K562 (cell line): Measurements from ENCODE around the genes EIF2AK2 and SULT6B1.

GRCh38 chr2:36578304-36579159 is 19.4 kb downstream of the FEZ2 start:
- RAMPAGE, long total RNA: no peak
- RRBS: no CpG with 5 or more reads among the region's 7 CpGs
PRO-cap:
- standard: no peak
- CoPRO, capped RNA only, 2 experiments: no peak in any of the 2 experiments
- CoPRO, capped and uncapped RNA, 2 experiments: no peak in any of the 2 experiments
- CoPRO, uncapped RNA only, 2 experiments: no peak in any of the 2 experiments
CAGE:
- cytosol, long polyA plus RNA: no peak
- long polyA plus RNA: no peak
- nucleolus, long total RNA: no peak
- nucleus, long polyA plus RNA: no peak

DNA sequence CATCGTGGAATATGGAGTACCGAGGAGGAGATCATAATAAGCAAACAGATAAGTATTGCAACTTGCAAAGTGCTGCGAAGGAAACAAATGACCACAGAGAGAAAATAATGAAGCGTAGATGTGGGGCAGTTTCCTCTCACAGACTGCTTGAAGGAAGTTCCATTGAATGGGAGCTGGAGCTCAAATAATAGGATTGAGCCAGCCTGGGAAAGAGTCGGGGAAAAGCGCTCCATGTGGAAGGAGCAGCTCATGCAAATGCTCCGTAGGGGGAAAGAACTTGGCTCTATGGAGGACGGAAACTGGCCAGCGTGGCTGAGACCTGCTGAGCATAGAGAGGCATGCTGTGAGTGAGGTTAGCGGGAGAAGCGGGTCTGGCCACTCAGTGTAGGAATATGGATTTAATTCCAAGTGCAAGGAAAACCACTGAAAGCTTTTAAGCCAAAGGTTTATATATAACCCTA is 28.6 kb upstream of the VIT start:
- RAMPAGE, long total RNA: no peak
- RRBS: no CpG with 5 or more reads among the region's 11 CpGs
PRO-cap:
- standard: no peak
- CoPRO, capped RNA only, 2 experiments: no peak in any of the 2 experiments
- CoPRO, capped and uncapped RNA, 2 experiments: no peak in any of the 2 experiments
- CoPRO, uncapped RNA only, 2 experiments: no peak in any of the 2 experiments
CAGE:
- cytosol, long polyA plus RNA: no peak
- long polyA plus RNA: no peak
- nucleolus, long total RNA: no peak
- nucleus, long polyA plus RNA: no peak

DNA sequence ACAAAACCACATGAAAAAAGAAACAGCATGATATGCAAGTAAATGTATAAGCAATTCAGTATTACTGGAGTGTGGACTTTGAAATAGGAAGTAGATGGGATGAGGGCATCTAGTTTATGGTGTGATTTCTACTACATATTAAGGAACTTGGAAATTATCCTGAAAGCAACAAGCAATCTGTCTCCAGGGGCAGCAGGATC is 107.4 kb downstream of the STRN start:
- RAMPAGE, long total RNA: no peak
PRO-cap:
- standard: no peak
- CoPRO, capped RNA only, 2 experiments: no peak in any of the 2 experiments
- CoPRO, capped and uncapped RNA, 2 experiments: no peak in any of the 2 experiments
- CoPRO, uncapped RNA only, 2 experiments: no peak in any of the 2 experiments
CAGE:
- cytosol, long polyA plus RNA: no peak
- long polyA plus RNA: no peak
- nucleolus, long total RNA: no peak
- nucleus, long polyA plus RNA: no peak

- RAMPAGE, long total RNA: no peak
- RRBS: no CpG with 5 or more reads among the region's 1 CpG
PRO-cap:
- standard: no peak
- CoPRO, capped RNA only, 2 experiments: no peak in any of the 2 experiments
- CoPRO, capped and uncapped RNA, 2 experiments: no peak in any of the 2 experiments
- CoPRO, uncapped RNA only, 2 experiments: no peak in any of the 2 experiments
CAGE:
- cytosol, long polyA plus RNA: no peak
- long polyA plus RNA: no peak
- nucleolus, long total RNA: no peak
- nucleus, long polyA plus RNA: no peak
Measured at GRCh38 chr2:36883753-36884422, 82.4 kb downstream of the STRN start.

DNA sequence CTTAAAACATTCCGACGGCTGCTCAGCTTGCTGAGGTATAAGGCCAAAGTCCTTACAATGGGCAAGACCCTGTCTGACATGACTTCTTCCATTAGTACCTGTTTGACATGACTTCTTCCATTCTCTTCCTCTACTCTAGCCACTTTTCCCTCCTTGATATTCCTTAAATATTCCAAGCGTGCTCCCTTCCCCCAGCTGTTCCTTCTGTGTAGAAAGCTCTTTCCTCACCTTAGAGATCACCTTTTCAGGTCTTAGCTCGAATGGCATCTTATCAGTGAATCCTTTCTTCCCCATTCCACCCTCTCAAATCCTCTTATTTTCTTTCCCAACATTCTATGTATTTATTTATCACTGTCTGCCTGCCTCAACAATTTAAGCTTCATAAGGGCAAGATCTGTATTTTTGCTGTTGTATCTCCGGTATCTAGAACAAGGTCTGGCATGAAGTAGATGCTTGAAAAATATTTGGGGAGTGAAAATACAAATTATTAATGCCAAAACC is 4.6 kb downstream of the STRN start:
- RAMPAGE, long total RNA: no peak
- RRBS: no CpG with 5 or more reads among the region's 5 CpGs
PRO-cap:
- standard: no peak
- CoPRO, capped RNA only, 2 experiments: no peak in any of the 2 experiments
- CoPRO, capped and uncapped RNA, 2 experiments: no peak in any of the 2 experiments
- CoPRO, uncapped RNA only, 2 experiments: no peak in any of the 2 experiments
CAGE:
- cytosol, long polyA plus RNA: no peak
- long polyA plus RNA: no peak
- nucleolus, long total RNA: no peak
- nucleus, long polyA plus RNA: no peak

DNA sequence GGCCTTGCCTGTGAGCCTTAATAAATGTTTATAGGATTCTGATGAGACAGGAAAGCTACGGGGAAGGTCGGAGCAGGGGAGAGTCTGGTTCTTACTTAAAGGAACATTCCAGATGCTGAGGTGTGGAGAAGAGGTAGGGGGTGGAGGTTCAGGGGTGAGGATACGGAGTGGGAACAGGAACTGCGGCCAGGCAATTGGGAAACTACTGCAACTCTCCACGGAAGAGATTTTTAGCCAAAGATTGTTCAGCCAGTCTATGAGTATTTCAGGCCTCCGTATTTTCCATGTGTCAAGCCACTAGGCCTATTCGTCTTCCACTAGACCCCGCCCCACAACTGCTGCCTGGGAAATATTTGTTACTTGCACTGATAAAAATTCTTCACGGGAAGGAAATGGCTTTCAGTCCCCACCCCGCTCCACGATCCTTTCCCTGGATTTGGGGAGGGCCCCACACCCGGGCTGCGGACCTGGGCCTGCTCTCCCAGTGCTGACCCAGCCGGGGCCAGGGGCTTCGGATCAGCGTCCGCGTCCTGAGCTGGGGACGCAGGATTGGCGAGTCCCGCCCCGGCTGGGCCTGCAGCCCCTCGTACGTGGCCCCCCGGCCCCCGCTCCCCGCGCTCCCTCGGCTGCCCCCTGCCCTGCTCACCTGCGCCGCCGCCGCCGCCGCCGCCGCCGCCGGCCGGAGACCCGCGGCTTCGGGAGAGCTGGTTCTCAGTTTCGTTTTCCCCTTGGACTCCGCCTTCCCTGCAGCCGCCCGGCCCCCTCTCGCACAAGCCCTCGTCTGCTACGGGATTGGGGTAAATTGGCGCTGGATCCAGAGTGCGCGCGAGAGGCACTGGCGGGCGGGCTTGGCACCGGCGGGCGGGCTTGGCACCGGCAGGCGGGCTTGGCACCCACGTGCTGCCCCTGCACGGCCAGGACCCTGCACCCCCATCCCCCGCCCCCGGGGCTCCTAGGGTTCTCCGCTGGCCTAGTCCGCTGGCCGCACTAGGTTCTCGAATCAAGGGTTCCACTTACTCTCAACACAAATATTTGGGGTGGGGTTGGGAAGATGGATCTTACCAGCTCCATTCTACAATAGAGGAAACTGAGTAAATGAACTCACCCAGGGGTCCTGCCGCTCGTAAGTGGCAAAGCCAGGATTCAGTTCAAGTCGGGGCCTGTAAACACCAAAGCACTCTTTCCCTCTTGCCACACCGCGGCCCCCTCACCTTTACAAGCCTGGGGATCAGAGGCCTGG is at the start of gene EIF2AK2:
Gene EIF2AK2, minus strand, starts transcription at position 719 of the 1,240 bp plus-strand sequence.
- RAMPAGE, long total RNA: no peak
- RRBS: 4% methylated on average over 29 of the region's 74 CpGs
PRO-cap:
- standard: bidirectional peak, plus-strand start at position 800 of the sequence, minus-strand start at position 697 of the sequence
- CoPRO, capped RNA only, 2 experiments: peak in 2 of 2 experiments; most common plus-strand start position 800 of the sequence (in 2); most common minus-strand start position 706 of the sequence (in 1)
- CoPRO, capped and uncapped RNA, 2 experiments: peak in 2 of 2 experiments; most common plus-strand start position 800 of the sequence (in 2); most common minus-strand start position 697 of the sequence (in 1)
- CoPRO, uncapped RNA only, 2 experiments: peak in 1 of 2 experiments; most common plus-strand start position 817 of the sequence (in 1); most common minus-strand start position 689 of the sequence (in 1)
CAGE:
- cytosol, long polyA plus RNA: no peak
- long polyA plus RNA: no peak
- nucleolus, long total RNA: no peak
- nucleus, long polyA plus RNA: no peak

DNA sequence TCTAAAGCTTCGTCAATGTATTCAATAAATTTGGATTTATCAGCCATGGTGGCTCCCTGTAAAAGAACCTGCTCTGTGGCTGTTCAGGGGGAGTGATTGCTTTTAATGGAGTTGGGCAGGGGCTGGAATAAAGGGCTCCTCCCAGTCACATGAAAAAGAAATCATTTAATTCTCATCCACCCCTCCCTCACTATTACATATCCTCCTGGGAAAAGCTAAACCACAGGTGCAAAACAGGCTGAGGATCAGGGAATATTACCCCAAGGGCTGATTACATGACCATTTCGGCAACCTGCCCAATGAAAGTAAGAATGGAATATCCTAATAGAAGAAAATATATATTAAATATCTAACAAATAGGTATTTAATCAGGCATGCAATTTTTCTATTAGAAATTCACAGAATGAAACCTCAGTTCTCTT is at the start of gene SULT6B1:
Gene SULT6B1, minus strand, starts transcription at position 77 of the 422 bp plus-strand sequence.
- RAMPAGE, long total RNA: no peak
- RRBS: no CpG with 5 or more reads among the region's 2 CpGs
PRO-cap:
- standard: no peak
- CoPRO, capped RNA only, 2 experiments: no peak in any of the 2 experiments
- CoPRO, capped and uncapped RNA, 2 experiments: no peak in any of the 2 experiments
- CoPRO, uncapped RNA only, 2 experiments: no peak in any of the 2 experiments
CAGE:
- cytosol, long polyA plus RNA: no peak
- long polyA plus RNA: no peak
- nucleolus, long total RNA: no peak
- nucleus, long polyA plus RNA: no peak

DNA sequence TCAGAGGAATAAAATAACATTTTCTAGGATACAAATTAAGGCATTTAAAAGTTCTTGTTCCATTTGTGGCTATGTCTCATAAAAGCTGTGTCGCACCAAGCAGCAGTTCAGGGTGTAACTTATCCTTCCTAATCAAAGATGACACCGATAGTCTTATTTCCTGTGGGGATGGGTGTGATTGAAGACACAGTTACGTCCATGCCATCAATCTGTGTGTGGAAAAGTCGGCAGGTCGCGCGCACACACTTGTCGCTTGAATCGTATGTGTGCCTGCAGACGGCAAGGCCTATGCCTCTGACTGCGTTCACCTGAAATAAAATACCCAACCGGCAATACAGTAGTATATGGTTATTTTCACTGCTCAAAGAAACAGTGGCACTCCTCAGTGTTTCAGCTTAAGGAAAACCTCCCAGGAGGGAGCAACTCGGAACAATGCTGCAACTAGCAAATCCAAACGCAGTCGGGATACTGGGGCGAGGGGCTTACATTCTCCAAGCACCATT is 894 bp downstream of the PRKD3 start:
- RAMPAGE, long total RNA: no peak
- RRBS: no CpG with 5 or more reads among the region's 16 CpGs
PRO-cap:
- standard: bidirectional peak, plus-strand start outside the sequence, minus-strand start at position 290 of the sequence
- CoPRO, capped RNA only, 2 experiments: no peak in any of the 2 experiments
- CoPRO, capped and uncapped RNA, 2 experiments: no peak in any of the 2 experiments
- CoPRO, uncapped RNA only, 2 experiments: no peak in any of the 2 experiments
CAGE:
- cytosol, long polyA plus RNA: no peak
- long polyA plus RNA: no peak
- nucleolus, long total RNA: no peak
- nucleus, long polyA plus RNA: no peak

DNA sequence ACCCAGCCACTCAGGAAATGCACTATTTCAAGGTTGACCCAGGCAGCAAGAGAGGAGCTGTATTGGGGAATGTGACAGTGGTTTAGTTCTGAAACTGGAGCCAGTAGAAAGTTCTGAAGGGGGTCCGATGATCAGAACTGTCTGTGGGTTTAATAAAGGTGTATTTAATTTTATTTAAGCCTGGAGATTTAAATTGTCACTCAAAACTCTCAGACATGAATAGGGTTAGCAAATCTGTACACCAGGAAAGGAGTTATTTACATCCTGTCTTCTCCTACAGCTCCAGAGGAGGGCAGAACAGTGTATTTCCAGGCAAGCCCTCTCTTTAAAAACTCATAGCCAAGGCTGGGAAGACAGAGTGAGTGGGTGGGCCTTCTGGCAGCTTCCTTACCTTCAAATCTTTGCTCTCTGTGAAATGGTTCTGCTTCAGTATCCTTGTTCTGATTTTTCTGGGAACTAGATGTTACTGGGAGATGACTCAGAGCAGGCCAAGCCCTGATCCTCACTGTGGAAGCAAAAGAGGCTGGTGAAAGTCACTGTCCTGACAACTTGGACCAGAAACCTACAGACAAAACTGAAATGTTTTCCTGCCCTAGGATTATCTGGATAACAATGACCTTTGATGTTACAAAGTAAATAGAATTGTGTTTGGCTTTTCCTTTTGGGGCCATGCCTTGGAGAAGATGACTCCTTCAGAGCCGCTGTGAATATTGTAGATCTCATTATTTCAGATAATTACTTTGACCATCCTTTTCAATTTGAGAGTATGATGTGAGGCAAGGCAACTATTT is 899 bp upstream of the QPCT start:
- RAMPAGE, long total RNA: no peak
- RRBS: no CpG with 5 or more reads among the region's 2 CpGs
PRO-cap:
- standard: no peak
- CoPRO, capped RNA only, 2 experiments: no peak in any of the 2 experiments
- CoPRO, capped and uncapped RNA, 2 experiments: no peak in any of the 2 experiments
- CoPRO, uncapped RNA only, 2 experiments: no peak in any of the 2 experiments
CAGE:
- cytosol, long polyA plus RNA: no peak
- long polyA plus RNA: no peak
- nucleolus, long total RNA: no peak
- nucleus, long polyA plus RNA: no peak

- RAMPAGE, long total RNA: no peak
- RRBS: no CpG with 5 or more reads among the region's 7 CpGs
PRO-cap:
- standard: no peak
- CoPRO, capped RNA only, 2 experiments: no peak in any of the 2 experiments
- CoPRO, capped and uncapped RNA, 2 experiments: no peak in any of the 2 experiments
- CoPRO, uncapped RNA only, 2 experiments: no peak in any of the 2 experiments
CAGE:
- cytosol, long polyA plus RNA: no peak
- long polyA plus RNA: no peak
- nucleolus, long total RNA: no peak
- nucleus, long polyA plus RNA: no peak
Measured at GRCh38 chr2:37582988-37583363, 88.5 kb downstream of the CDC42EP3 start.

GRCh38 chr2:37635424-37636203 is 35.8 kb downstream of the CDC42EP3 start:
- RAMPAGE, long total RNA: no peak
- RRBS: no CpG with 5 or more reads among the region's 8 CpGs
PRO-cap:
- standard: no peak
- CoPRO, capped RNA only, 2 experiments: no peak in any of the 2 experiments
- CoPRO, capped and uncapped RNA, 2 experiments: no peak in any of the 2 experiments
- CoPRO, uncapped RNA only, 2 experiments: no peak in any of the 2 experiments
CAGE:
- cytosol, long polyA plus RNA: no peak
- long polyA plus RNA: no peak
- nucleolus, long total RNA: no peak
- nucleus, long polyA plus RNA: no peak

DNA sequence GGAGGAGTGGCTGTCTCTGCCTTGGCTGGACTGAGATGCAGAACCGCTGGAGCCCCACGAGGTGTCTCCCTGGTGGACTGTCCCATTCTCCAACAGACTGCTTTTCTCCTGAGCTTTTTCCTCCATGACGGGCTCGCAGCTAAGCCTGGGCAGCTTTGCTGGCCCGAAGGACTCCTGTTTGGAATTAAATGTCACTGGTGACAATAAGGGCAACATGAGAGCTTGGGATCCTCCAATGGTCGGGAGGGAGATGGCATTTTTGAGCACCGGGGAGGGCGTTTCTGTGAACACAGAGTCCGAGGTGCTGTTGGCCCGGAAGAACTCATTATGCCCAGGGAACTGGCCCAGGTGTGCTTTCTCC is 25.4 kb downstream of the CDC42EP3 start:
- RAMPAGE, long total RNA: no peak
- RRBS: no CpG with 5 or more reads among the region's 10 CpGs
PRO-cap:
- standard: no peak
- CoPRO, capped RNA only, 2 experiments: no peak in any of the 2 experiments
- CoPRO, capped and uncapped RNA, 2 experiments: no peak in any of the 2 experiments
- CoPRO, uncapped RNA only, 2 experiments: no peak in any of the 2 experiments
CAGE:
- cytosol, long polyA plus RNA: no peak
- long polyA plus RNA: no peak
- nucleolus, long total RNA: no peak
- nucleus, long polyA plus RNA: no peak

GRCh38 chr2:37794631-37795295 is 123.3 kb upstream of the CDC42EP3 start:
- RAMPAGE, long total RNA: no peak
- RRBS: no CpG with 5 or more reads among the region's 1 CpG
PRO-cap:
- standard: no peak
- CoPRO, capped RNA only, 2 experiments: no peak in any of the 2 experiments
- CoPRO, capped and uncapped RNA, 2 experiments: no peak in any of the 2 experiments
- CoPRO, uncapped RNA only, 2 experiments: no peak in any of the 2 experiments
CAGE:
- cytosol, long polyA plus RNA: no peak
- long polyA plus RNA: no peak
- nucleolus, long total RNA: no peak
- nucleus, long polyA plus RNA: no peak

GRCh38 chr2:37828334-37828619 is 96.8 kb upstream of the RMDN2 start:
- RAMPAGE, long total RNA: no peak
- RRBS: no CpG with 5 or more reads among the region's 2 CpGs
PRO-cap:
- standard: no peak
- CoPRO, capped RNA only, 2 experiments: no peak in any of the 2 experiments
- CoPRO, capped and uncapped RNA, 2 experiments: no peak in any of the 2 experiments
- CoPRO, uncapped RNA only, 2 experiments: no peak in any of the 2 experiments
CAGE:
- cytosol, long polyA plus RNA: no peak
- long polyA plus RNA: no peak
- nucleolus, long total RNA: no peak
- nucleus, long polyA plus RNA: no peak

DNA sequence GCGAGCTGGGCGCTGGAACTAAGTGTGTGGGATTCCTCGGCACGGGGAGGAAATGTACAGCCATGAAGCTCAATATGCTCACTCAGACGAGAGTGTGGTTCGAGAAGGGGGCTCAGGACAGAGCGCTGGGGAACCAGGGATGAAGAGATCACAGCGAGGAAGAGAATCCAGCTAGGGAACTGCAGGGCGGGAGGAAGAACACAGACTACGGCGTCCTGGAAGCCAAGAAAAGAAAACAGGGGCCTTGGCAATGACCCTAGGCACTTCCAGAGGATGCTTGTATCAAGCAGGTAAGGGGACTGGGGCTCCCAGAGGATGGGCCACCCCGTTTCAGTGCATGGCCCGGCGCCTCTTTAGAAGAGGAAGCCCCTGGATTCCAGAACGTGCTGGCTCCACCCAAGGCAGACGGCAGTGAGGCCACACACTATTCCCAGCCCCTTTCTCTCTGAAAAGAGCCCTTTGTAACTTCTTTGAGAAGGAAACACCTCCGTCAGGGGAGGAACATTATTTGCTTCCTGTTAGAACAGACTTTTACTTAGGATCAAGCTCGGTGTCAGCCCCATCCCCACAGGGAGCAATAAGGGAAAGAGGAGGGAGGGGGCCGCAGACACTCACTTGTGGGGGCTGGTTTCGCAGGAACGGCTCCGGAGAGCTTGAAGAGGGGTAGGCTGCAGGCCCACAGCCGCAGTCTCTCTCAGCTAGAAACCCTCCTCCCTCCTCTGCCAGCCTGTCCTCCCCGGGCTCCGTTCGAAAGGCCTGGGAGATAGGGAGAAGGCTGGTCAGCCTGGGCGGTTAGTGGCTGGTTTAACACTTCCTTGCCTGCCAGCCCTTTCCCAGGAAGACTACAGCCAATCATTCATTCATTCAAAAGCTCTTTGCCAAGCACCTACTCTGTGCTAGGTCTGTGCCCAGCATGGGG is 49.7 kb upstream of the RMDN2 start:
- RAMPAGE, long total RNA: no peak
- RRBS: 4% methylated on average over 2 of the region's 27 CpGs
PRO-cap:
- standard: no peak
- CoPRO, capped RNA only, 2 experiments: no peak in any of the 2 experiments
- CoPRO, capped and uncapped RNA, 2 experiments: no peak in any of the 2 experiments
- CoPRO, uncapped RNA only, 2 experiments: no peak in any of the 2 experiments
CAGE:
- cytosol, long polyA plus RNA: no peak
- long polyA plus RNA: no peak
- nucleolus, long total RNA: no peak
- nucleus, long polyA plus RNA: no peak

DNA sequence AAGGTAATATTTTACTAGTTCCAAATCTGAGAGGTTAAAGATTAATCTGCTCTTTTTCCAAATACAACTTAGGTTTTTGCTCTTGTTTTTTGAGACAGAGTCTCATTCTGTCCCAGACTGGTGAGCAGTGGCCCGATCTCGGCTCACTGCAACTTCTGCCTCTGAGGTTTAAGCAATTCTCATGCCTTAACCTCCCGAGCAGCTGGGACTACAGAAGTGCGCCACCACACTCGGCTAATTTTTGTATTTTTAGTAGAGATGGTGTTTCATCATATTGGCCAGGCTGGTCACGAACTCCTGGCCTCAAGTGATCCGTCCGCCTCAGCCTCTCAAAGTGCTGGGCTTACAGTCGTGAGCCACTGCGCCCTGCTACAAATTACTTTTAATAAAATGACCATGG is 1.4 kb upstream of the RMDN2 start:
- RAMPAGE, long total RNA: no peak
- RRBS: no CpG with 5 or more reads among the region's 10 CpGs
PRO-cap:
- standard: no peak
- CoPRO, capped RNA only, 2 experiments: no peak in any of the 2 experiments
- CoPRO, capped and uncapped RNA, 2 experiments: no peak in any of the 2 experiments
- CoPRO, uncapped RNA only, 2 experiments: no peak in any of the 2 experiments
CAGE:
- cytosol, long polyA plus RNA: no peak
- long polyA plus RNA: no peak
- nucleolus, long total RNA: no peak
- nucleus, long polyA plus RNA: no peak

- RAMPAGE, long total RNA: no peak
- RRBS: no CpG with 5 or more reads among the region's 8 CpGs
PRO-cap:
- standard: no peak
- CoPRO, capped RNA only, 2 experiments: no peak in any of the 2 experiments
- CoPRO, capped and uncapped RNA, 2 experiments: no peak in any of the 2 experiments
- CoPRO, uncapped RNA only, 2 experiments: no peak in any of the 2 experiments
CAGE:
- cytosol, long polyA plus RNA: no peak
- long polyA plus RNA: no peak
- nucleolus, long total RNA: no peak
- nucleus, long polyA plus RNA: no peak
Measured at GRCh38 chr2:38070300-38071034, 5.5 kb downstream of the CYP1B1 start.

- RAMPAGE, long total RNA: no peak
- RRBS: no CpG with 5 or more reads among the region's 23 CpGs
PRO-cap:
- standard: no peak
- CoPRO, capped RNA only, 2 experiments: no peak in any of the 2 experiments
- CoPRO, capped and uncapped RNA, 2 experiments: no peak in any of the 2 experiments
- CoPRO, uncapped RNA only, 2 experiments: no peak in any of the 2 experiments
CAGE:
- cytosol, long polyA plus RNA: no peak
- long polyA plus RNA: no peak
- nucleolus, long total RNA: no peak
- nucleus, long polyA plus RNA: no peak
Measured at GRCh38 chr2:38095777-38096912, 20.2 kb upstream of the CYP1B1 start.